BJ (cell line): Measurements from ENCODE around the gene CHSY1.

DNA sequence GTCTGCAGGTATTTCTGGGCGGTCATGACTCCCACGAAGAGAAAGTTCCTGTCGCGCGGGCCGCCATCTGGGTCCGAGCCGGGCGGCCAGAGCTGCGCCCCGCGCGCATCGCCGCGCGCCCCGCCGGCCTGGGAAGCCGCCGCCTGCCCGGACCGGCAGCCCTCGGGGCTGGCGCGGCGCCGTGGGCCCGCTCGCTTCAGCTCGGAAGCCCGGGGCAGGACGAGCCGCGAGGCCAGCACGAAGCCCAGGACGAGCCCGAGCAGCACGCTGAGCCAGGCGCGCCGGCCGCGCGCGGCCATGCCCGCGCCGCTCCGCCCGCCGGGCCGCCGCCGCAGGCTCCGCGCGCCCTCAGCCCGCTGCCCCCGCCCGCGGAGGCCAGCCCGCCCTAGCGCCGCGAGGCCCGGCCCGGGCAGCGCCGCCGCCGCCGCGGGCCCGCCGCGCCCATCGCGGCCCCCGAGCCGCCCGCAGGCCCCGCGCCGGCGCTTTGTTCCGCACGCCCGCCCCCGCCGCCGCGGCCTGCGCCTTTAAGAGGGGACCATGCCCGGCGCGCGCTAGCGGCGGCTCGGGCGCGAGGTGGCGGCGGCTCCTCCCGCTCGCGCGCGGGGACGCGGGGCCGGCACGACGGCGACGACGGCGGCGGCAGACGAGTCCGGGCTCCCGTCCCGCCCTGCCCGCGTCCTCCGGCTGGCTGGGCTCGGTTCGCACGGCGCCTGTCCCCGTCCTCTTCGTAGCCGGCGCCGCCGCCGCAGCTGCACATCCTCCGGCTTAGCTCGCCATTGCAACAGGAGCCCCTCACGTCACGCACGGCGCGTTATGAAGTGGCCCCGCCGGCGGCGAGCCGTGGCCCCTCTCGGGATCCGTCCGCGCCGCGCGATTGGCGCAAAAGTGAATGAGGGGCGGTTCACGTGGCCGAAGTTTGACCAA lies at the start of gene CHSY1:
TSS of gene CHSY1 (minus strand) at position 891 of the 924 bp plus-strand sequence.
- CAGE, long polyA plus RNA, result no peak
- RRBS, result under 1% methylated on average over 118 of the region's 161 CpGs

GRCh38 chr15:101267212-101267745 lies 10.0 kb downstream of the SELENOS start:
- CAGE, long polyA plus RNA, result no peak
- RRBS, result 58% methylated on average over 2 of the region's 15 CpGs

DNA sequence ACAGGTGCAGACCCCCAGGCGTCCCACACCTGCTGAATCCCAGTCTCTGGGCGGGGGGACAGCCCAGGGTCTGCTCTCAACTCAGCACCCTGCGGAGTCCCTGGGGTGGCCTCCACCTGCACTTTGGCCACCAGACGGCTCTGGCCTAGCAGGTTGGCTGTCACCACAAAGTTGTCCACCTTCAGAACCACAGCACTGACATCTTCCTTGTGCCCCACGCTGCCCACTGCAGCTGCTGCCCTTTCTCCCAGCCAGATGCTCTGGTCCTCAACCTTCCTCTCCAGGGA lies 34.8 kb upstream of the SNRPA1 start:
- CAGE, long polyA plus RNA, result no peak
- RRBS, result no CpG with 5 or more reads among the region's 5 CpGs

- CAGE, long polyA plus RNA, result no peak
- RRBS, result no CpG with 5 or more reads among the region's 6 CpGs
Measured at GRCh38 chr15:101334341-101334787, 39.3 kb upstream of the SNRPA1 start.

DNA sequence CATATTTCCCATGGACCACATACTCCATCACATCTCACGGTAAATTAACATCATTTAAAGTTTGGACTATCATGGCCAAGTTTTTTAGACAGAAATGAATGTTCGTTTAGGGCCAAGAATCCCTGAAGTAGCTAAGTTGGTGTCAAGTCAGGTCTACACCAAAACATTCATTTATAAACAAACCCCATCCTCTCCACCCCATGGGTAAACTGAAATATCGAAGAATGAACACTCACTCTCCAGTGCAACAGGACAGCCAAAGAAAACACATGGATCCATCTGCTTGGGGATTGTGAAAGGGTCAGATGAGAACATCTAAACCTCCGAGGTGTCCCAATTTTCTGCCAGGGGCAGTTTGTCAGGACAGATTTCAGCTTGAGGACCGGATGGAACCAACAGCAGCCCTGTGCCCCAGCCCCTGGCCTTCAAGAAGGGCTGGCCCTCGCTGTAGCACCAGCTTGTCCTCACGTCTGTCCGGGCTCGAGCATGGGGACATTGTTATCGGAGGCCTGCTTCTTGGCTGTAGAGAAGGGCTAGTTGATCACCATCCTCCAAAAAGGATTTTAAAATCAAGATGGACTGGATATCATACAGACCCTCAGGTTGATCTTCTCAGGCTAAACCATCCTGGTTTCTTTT lies 45.5 kb downstream of the PCSK6 start:
- CAGE, long polyA plus RNA, result no peak
- RRBS, result 87% methylated on average over 4 of the region's 10 CpGs

DNA sequence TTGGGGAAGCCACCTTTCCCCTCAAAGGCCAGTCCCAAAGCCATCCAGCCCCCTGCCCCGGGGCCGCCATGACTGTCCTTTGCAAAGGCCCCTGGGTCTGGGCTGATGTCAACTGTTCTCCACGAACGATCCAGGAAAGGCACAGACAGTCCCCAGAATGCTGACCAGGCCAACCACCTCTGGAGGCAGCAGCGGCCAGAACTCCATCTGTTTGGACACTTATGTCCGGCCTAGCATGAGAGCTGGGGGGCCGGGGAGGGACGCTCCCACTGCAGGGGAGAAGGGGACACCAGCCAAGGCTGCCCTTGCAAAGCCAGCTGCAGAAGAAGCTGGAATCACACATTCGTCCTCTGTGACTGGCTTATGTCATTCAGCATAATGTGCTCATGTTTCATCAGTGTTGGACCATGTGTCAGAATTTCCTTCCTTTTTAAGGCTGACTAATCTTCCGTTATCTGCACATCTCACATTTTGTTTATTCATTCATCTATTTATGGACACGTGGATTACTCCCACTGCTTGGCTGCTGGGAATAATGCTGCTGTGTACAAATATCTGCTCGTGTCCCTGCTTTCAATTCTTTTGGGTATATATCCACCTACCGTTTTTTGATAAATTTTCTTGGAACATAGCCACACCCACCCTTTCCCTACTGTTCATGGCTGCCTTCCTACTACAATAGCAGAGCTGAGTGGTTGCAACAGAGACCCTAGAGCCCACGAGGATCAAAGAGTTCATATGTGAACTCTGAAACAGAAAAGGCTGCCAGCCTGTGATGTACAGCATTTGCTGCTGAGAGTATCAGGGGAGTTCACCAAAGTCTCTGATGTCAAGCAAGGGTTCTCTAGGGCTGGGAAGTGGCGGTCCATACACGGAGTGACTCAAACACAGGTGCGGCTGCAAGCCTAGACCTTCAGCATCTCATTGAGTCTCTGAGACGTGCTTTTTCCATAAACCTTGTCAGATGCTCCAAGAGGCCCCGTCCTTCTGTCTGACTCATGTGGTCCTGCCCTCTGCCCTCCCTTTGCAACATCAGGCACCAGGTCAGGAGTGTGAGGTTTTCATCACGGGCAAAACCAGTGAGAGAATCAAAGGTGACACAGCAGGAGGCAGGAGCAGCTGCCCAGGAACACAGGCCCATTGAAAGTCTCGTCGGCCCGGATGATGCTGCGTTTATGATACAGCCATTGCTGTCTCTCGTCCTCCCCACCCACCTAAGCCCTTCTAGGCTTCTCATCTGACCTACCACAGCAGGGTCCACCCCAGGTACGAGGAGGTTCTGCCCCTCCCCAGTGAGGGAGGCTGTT lies 43.1 kb downstream of the PCSK6 start:
- CAGE, long polyA plus RNA, result no peak
- RRBS, result no CpG with 5 or more reads among the region's 26 CpGs

- CAGE, long polyA plus RNA, result no peak
- RRBS, result no CpG with 5 or more reads among the region's 8 CpGs
Measured at GRCh38 chr15:101654914-101655352, 2.8 kb upstream of the TM2D3 start.

- CAGE, long polyA plus RNA, result no peak
- RRBS, result no CpG with 5 or more reads among the region's 8 CpGs
Measured at GRCh38 chr15:101683935-101684494, 31.8 kb upstream of the TM2D3 start.